Upper lobe of left lung (tissue), 5 donors: ENCODE measurements around the genes PRIMPOL, ACSL1 and SNX25.

GRCh38 chr4:184647896-184649066, 966 bp downstream of the CASP3 start:
- PRO-cap, 2 experiments: peak in 1 of 2 experiments; most common plus-strand start chr4:184648846 (in 1)
- RAMPAGE, long total RNA, 4 experiments: no peak in any of the 4 experiments

GRCh38 chr4:184649609-184650055, at the start of gene PRIMPOL:
PRIMPOL (plus strand) TSS chr4:184649738.
- PRO-cap, 2 experiments: peak in 2 of 2 experiments; most common plus-strand start chr4:184649672 (in 1)
- RAMPAGE, long total RNA, 4 experiments: start-site peak on the plus strand in 4 of 4 experiments, at chr4:184649741-184649775 at its widest, 92 to 158 reads per replicate

DNA sequence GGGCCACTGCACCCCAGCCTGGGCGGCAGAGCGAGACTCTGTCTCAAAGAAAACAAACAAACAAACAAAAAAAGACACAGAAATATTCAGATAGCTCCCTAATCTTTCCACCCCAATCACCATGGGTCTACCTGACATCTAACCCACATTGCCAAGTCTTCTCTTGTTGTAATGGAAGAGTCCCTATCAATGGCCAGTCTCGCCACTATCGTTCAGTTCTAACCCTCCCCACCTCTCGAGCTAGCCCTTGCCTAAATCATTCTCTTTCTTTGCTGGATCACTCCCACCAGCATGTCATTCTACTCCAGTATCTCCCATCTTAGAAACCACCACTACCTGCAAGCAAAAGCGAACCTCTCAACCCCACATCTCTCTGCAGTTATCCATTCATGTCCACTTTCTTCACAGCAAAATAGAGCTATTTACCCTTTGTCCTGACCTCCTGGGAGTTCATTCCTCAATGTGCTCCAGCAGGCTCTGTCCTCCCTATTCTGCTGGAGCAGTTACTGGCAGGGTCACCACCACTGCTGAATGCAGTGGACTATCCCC, 16.2 kb upstream of the CENPU start:
- PRO-cap, 2 experiments: no peak in any of the 2 experiments
- RAMPAGE, long total RNA, 4 experiments: no peak in any of the 4 experiments

DNA sequence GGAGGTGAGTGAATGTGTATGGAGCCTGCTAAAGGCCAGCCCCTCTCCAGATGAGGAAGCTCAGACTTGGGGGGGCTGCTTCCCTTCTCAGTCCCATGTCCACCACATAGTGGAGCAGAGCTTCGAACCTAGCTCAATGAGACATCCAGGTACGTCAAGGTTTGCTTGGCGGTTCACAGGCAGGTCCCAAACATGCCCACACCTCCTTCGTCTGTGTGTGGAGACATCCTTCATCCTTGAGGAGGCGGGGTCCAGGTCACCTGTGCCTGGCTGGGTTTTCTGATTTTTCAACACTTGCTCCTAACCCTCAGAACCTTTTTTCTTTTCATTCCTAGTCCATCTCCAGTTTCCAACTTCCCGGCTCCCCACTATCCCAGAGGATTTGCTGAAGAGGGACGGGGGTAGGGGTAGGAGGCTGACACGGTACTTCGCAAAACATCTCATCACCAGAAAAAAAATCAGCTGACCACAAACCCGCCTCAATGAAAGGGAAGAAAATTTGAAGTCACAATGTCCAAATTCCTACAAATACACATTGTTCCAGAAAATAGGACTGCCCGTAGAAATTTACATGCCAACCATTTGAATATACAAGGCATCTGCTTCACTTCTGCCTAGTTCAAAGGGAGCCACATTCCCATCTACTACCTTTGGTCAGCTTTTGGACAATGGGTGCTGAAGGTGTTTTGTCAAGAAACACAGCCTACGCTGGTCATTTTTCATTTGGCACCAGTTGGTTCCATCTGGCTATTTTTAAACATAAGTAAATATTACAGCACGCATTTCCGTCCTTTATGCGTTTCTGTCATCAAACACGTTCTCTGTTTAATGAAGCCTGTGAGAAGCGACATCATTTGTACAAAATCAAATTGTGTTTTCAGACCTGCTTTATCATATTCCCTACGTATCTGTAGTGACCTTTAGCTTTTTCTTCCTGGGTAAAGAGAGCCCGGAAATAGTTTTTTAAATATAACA, 30.9 kb downstream of the ACSL1 start:
- PRO-cap, 2 experiments: no peak in any of the 2 experiments
- RAMPAGE, long total RNA, 4 experiments: no peak in any of the 4 experiments

- PRO-cap, 2 experiments: no peak in any of the 2 experiments
- RAMPAGE, long total RNA, 4 experiments: no peak in any of the 4 experiments
Observed at GRCh38 chr4:184824548-184824957, 1.2 kb downstream of the ACSL1 start.

GRCh38 chr4:184825863-184826311, at the start of gene ACSL1:
ACSL1 (minus strand) TSS chr4:184825968.
- PRO-cap, 2 experiments: peak in 2 of 2 experiments; most common plus-strand start chr4:184826173 (in 1); most common minus-strand start chr4:184825968 (in 1)
- RAMPAGE, long total RNA, 4 experiments: start-site peak on the minus strand in 4 of 4 experiments, at chr4:184825953-184826055 at its widest, 1,333 to 2,546 reads per replicate

DNA sequence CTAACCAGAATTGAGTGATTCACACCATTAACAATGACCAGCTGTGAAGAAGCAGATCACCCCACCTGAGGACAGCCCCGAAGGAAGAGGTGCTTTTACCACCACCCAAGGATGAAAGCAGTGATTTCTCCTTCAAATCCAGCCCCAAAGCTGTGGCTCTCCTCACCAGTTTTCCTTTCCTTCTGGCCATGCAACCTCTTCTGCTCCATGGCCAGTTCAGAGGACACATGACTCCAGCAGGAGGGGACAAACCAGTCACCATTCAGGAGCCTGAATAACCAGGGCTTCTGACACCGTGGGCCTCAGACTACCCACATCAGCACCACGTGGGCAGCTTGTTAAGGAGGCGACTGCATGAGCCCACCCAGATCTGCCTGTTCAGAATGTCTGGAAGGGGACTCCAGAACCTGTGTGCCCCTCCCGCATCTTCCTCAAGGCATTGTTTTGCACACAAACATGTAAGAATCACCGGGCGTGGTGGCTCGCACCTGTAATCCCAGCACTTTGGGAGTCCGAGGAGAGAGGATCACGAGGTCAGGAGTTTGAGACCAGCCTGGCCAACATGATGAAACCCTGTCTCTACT, 21.1 kb upstream of the ACSL1 start:
- PRO-cap, 2 experiments: no peak in any of the 2 experiments
- RAMPAGE, long total RNA, 4 experiments: no peak in any of the 4 experiments

GRCh38 chr4:184882288-184882873, 56.6 kb upstream of the ACSL1 start:
- PRO-cap, 2 experiments: no peak in any of the 2 experiments
- RAMPAGE, long total RNA, 4 experiments: no peak in any of the 4 experiments

GRCh38 chr4:184895475-184895830, 69.7 kb upstream of the ACSL1 start:
- PRO-cap, 2 experiments: no peak in any of the 2 experiments
- RAMPAGE, long total RNA, 4 experiments: no peak in any of the 4 experiments

- PRO-cap, 2 experiments: peak in 2 of 2 experiments; most common plus-strand start chr4:185209602 (in 1); most common minus-strand start chr4:185209473 (in 1)
- RAMPAGE, long total RNA, 4 experiments: no peak in any of the 4 experiments
Observed at GRCh38 chr4:185208754-185209970, at the start of gene SNX25. SNX25 (plus strand) TSS chr4:185209598.

- PRO-cap, 2 experiments: no peak in any of the 2 experiments
- RAMPAGE, long total RNA, 4 experiments: start-site peak on the plus strand in 2 of 4 experiments, at chr4:185323717-185324120 at its widest, 9 to 20 reads per replicate
Observed at GRCh38 chr4:185323427-185324149, 72.1 kb downstream of the LRP2BP start.

- PRO-cap, 2 experiments: peak in 1 of 2 experiments; most common plus-strand start chr4:185533093 (in 1)
- RAMPAGE, long total RNA, 4 experiments: no peak in any of the 4 experiments
Observed at GRCh38 chr4:185532230-185533423, 2.7 kb downstream of the PDLIM3 start.

GRCh38 chr4:185683158-185683761, 128.7 kb downstream of the SORBS2 start:
- PRO-cap, 2 experiments: no peak in any of the 2 experiments
- RAMPAGE, long total RNA, 4 experiments: no peak in any of the 4 experiments

DNA sequence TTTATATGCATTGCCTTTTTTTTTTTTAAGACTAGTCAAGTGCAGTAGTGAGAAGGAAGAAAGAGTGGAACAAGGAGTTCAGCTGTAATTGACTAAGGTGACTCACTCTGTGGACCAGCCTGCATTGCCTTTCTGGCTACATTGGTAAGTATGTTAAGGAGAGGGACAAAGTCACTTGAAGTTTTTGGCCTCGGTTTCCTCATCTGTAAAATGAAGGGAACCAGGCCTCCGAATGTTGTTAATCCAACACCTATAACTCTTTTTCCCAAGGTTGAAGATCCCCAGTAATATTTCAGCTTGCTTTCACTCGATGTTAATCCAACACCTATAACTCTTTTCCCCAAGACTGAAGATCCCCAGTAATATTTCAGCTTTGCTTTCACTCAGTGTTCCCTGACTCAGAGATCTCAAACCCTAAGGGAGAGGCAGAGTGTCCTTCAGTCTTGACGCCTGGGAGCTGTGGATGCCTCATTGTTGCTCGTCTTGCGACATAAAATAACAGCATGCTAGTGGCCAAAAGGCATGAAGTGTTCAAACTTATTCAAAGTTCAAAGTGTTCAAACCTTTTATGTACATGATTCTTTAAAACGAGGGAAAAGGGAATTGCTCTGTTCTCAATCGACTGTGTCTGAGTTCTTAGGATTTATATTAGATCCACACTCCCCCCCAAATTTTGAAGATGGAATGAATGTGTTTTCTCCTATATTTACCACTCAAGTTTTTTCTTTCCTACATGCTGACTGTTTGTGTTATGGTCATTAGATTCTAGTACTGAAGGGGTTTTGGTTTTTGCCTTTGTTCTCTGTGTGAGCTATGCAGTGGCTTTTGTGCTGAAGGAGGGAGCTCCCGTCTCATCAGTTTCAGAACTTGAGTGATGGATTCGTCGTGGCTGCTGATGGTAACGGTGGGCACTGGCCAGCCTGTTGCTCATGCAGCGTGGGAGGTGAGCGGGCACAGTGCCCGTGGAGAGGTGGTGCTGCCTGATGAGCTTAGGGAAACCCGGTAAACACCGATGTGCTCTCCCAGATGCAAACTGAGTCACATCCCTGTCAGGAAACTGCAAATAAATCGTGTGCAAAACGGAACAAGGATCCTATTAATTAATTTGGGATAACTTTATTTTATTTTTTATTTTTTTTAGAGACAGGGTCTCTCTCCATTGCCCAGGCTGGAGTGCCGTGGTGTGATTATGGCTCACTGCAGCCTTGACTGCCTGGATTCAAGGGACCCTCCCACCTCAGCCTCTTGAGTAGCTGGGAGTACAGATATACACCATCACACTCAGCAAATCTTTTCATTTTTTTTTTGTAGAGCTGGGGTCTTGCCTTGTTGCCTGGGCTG, 101.7 kb downstream of the SORBS2 start:
- PRO-cap, 2 experiments: no peak in any of the 2 experiments
- RAMPAGE, long total RNA, 4 experiments: no peak in any of the 4 experiments

DNA sequence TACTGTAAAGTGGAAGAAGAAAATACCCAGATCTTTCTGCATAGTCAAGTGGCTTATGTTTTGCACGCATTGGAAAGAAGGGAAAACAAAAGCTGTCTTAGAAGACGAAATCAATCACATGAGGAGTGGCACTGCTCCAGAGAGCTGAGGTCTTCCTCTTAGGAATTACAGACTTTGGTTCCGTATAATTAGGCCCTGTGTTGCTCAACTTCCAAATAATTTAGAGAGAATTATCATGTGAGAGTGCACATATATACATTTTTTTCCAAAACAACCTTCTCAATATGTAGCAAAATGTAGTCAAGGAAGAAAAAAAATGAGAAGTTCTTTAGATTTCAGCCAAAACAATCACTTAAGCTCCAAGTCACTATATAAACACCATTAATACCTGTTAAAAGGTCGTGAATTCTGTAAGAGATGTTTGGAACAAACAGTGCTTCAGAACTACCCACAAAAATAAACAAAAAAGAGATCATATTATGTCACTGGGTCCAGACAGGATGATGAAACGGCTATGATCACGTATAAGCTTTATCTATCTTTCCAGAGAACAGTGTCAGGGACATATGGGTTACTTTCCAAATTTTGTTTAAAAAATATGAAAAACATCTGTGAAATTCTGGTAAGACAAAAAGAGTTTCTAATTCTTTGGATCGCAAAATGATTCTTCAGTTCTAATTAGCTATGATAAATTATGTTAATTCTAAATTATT, 90.2 kb downstream of the SORBS2 start:
- PRO-cap, 2 experiments: no peak in any of the 2 experiments
- RAMPAGE, long total RNA, 4 experiments: no peak in any of the 4 experiments

DNA sequence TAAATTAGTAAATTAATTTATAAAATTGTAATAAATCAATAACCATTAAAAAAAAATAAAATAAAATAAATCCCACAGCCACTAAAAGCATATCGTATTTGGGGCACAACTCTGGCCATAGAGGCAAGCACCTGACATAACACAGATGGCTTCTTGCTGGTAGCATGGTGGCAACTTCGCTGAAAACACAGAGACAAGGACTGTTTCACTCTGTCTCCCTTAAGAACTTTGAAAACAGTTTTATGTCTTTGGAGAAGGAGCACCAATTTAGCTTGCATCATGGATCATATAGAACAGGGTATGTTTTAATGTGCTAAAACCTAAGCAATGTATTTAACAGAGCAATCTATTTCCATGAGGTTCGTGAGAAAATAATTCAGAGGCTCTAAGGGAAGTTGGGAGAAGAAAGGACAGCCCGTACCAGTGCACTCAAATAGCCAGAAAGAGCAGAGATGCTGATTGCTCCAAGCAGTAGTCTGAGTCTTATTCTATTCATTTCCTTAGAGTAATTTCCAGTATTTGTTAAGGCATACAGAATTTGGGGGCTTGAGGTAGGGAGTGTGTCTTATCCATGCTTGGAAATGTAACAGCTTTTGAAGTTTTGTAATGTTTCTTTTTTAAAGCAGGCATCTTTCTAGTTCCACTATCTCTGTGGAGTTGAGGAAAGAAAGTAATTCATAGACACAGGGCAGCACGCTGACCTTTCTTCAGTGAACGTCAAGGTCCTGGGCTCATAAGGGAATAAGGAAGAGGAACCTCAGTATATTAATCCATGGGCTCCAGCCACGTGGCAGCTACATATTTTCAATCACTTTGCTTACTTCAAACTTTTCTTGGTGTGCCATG, 88.7 kb downstream of the SORBS2 start:
- PRO-cap, 2 experiments: peak in 1 of 2 experiments; most common plus-strand start position 736 of the sequence (in 1)
- RAMPAGE, long total RNA, 4 experiments: no peak in any of the 4 experiments

DNA sequence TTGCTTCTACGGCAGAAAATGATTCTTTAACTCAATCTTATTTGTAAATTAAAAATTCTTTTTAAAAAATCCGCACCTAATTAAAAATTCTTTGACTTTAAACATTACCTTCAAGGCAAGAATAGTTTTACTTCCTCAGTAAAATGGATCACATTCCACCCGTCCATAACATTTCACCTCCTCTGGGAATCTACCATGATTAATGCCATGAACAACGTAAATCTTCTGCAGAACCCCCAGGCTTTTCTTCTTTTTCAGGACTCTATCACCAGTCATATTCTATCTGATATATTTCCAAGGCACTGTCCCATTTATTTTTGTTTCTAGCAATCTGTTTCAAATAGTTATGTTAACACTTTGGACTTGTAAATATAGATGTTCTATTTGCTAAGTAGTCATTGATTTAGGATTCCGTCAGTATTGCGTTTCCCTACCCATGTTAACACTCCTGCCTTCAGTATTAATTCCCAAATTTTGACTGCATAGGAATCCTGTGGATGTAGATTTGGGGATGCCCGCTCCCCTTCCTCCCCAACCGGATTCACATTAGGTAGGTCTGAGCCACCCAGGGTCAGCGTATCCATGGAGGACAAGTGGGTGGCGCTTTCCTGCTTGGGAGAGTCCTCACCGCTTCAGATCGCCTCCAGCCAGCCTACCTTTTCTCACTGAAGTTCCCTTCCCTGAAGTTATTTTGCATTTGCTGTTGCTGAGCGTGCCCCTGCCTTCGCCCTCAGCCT, 1.0 kb upstream of the SORBS2 start:
- PRO-cap, 2 experiments: no peak in any of the 2 experiments
- RAMPAGE, long total RNA, 4 experiments: no peak in any of the 4 experiments

DNA sequence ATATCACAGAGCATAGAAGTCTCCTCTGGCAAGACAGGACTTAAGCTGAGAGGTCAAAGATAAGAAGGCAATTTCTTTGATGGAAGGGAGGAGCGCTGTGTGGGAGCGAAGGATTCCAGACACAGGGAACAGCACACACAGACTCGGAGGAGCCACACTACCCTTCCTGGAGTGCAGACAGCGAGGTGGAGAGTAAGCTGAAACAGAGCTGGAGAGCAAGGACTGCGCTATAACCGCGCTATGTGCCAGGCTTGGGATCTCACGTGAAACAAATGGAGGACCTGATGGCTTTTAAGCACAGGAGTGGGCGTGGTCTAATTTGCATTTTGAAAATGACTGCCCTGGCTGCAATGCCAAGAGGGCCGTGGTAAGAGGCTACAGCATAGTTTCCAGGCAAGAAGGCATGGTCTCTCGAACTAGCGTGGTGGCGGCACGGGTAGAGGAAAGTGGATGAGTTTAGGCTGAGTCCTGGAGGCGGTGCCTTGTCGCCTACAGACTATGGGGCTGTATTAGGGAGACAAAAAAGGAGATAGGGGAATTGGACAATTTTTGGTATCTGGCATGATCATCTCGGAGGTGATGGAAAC, 114.0 kb upstream of the SORBS2 start:
- PRO-cap, 2 experiments: no peak in any of the 2 experiments
- RAMPAGE, long total RNA, 4 experiments: no peak in any of the 4 experiments

- PRO-cap, 2 experiments: no peak in any of the 2 experiments
- RAMPAGE, long total RNA, 4 experiments: no peak in any of the 4 experiments
Observed at GRCh38 chr4:186068017-186068400, 947 bp upstream of the TLR3 start.

GRCh38 chr4:186069666-186069994, 674 bp downstream of the TLR3 start:
- PRO-cap, 2 experiments: no peak in any of the 2 experiments
- RAMPAGE, long total RNA, 4 experiments: no peak in any of the 4 experiments